Heart (tissue), 3 donors: ENCODE results near the gene TIGIT.

DNA sequence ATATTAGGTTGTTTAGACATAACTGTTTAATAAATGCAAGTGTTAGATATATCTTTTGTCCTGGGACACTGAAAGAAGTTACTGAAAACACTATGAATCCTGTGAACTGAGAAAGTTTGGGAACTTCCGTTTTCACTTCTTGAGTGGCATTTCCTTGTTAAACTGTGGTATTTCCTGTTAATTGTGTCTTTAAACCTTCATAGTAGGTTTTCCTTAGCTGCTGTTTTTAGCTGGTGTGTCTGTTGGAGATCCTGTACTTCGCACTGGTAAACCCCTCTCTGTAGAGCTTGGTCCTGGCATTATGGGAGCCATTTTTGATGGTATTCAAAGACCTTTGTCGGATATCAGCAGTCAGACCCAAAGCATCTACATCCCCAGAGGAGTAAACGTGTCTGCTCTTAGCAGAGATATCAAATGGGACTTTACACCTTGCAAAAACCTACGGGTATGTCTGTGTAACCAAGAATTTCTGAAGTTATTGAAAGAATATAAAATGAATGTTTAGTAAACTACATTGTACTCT lies 37.2 kb downstream of the ATP6V1A start:
- RAMPAGE, long total RNA, 2 experiments: no peak in any of the 2 experiments

GRCh38 chr3:114226363-114226761 lies 11.0 kb downstream of the ZNF80 start:
- RAMPAGE, long total RNA, 2 experiments: no peak in any of the 2 experiments

DNA sequence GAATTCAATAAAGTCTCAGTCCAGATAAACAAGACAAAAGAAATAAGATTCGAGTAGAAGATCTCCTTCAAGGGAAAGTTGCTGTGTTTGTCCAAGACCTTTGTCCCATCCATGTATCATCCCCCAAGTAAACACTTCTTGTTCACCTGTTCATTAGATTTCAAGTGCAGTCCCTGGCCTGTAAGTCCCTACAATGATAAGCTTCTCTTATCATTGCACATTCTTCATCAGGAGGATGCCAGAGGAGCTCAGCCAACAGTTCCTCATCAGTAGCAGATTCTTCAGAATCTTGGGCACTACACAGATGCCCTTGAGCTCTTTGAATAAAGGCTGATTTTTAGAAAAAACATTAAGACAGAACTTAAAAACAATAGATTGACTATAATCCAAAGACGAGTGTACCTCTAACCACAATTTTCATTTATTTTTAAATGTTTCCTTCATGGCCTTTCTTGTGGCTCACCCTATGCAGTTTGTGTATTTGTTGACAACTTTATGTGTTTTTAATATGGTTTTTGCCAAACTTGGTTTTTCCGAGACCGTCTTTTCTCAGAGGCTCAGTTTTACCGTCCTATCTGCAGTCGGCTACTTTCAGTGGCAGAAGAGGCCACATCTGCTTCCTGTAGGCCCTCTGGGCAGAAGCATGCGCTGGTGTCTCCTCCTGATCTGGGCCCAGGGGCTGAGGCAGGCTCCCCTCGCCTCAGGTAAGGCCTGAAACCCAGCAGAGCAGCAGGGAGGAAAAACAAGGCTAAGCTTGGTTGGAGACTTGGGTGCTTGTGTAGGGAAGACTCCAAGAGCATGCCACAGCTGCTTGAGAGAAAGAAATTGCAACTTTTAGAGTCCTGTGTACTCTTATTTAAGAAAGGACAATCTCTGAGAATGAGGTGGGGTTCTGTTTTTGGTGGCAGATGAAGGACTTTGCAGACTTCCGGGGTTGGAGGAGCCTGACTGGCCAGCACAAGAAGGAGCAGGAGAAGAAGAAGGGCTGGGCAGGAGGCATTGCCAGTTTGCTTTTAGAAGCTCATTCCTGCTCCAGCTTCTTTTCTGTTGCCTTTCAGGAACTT lies at the start of gene TIGIT:
TSS of gene TIGIT (plus strand) at position 610 of the 1,064 bp plus-strand sequence.
- RAMPAGE, long total RNA, 2 experiments: no peak in any of the 2 experiments

GRCh38 chr3:114297959-114298389 lies 4.1 kb downstream of the TIGIT start:
- RAMPAGE, long total RNA, 2 experiments: no peak in any of the 2 experiments

DNA sequence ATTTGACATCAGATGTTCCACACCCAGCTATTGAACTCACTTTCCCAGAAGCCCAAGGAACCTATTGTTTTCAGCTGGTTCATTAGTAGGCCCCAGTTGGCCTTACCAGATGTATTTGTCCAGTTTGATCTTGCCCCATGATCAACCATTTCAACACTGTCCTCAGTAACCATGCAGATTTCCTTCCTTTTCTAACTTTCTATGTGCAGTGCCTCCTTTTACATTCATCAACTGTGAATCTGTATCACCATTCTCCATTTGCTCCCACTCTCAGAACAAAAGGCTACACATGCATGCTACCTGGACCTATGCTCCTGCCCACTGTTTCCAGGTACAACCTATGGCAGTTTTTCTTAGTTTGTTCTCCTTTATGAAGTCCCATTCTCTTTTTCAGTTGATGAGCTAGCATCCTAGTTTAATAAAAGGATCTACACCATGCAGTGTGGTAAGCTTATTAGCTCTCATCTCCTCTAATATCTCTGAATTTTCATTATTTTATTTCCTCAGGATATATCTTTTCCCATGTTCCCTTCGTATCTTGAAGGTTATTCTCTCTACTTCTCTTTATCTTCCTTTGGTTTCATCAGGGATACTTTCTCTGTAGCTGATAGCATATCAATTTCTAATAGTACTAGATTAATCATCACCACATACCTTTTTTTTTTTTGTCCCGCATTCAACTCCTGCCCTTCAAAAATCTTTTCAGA lies 103.2 kb downstream of the TIGIT start:
- RAMPAGE, long total RNA, 2 experiments: no peak in any of the 2 experiments

- RAMPAGE, long total RNA, 2 experiments: no peak in any of the 2 experiments
Measured at GRCh38 chr3:114440604-114441215, 146.9 kb downstream of the TIGIT start.

GRCh38 chr3:114623228-114623621 lies 329.4 kb downstream of the TIGIT start:
- RAMPAGE, long total RNA, 2 experiments: no peak in any of the 2 experiments

DNA sequence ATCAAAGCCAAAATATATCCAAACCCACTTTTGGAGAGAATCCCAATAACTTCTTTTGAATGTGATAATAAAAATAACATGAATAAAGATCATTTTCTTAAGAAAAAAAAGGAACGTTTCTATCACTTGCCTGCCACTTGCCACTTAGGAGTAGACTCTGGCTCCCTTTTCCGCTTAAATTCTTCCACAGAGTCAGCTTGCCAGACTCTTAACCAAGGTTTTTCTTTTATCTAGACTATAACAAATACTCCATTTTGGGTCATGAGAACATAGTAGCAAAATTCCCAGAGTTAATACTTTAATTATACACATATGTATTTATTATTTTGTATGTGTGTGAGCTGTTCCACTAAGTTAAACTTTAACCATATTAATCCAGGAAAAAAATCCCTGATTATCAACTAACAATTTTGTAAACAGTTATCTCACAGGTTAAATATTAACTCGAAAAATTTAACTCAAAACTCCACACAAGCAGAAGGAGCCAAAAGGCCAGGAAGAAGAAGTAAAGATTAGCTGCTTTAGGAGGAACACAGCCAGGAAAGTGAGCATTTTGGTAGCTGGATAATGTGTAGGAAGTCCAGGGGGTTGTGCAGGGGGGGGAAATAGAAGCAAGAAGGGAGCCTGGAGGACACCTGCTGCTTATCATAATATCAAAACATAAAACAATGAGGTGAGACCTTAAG lies 424.9 kb downstream of the TIGIT start:
- RAMPAGE, long total RNA, 2 experiments: no peak in any of the 2 experiments

GRCh38 chr3:114781917-114782434 lies 365.1 kb downstream of the ZBTB20 start:
- RAMPAGE, long total RNA, 2 experiments: no peak in any of the 2 experiments

DNA sequence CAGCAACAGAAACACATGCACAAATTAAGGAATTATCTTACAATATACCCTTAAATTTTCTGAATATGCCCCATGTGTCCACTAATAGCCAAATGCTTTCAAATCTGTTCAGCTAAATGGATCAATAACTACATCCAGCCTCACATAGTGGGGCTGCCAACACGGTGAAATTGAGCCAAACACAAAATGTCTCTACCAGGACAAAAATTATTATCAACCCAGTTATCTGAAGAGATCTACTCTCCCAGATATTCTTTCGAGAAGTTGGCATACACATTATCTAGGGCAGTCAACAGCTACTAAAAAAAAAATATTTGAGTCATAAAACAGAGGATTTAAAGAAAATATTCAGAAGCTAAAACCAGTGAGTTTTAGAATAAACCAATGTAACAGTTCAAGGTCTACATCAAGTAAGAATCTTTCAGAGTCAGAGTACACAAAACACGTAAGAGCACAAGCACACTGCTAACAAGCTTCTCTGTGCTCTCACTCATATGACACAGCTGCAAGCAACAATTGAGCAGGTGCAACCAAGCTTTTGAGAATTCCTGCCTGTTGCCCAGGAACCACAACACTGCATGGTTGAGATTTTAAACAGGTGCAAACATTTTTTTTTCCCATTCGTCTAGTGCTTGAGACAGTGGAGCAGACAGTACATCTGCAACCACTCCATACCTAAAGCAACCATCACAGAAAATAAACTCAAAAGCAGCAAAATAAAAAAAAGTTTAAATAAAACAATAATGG lies 247.7 kb downstream of the ZBTB20 start:
- RAMPAGE, long total RNA, 2 experiments: no peak in any of the 2 experiments

DNA sequence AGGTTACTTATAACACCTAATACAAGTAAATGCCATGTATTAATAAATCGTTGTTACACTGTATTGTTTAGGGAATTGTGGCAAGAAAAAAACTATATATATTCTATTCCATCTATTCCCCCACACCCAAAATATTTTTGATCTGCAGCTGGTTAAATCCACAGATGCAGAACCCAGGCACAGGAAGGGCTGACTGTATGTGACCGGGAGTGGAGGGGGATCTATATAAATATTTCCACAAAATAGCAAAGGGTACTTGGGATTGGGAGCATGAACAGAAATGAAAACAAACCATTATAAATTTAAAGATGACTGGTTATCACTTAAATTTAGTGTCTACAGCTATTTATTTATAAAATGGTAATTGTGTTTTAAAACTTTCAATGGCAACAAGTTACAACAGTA lies 1.6 kb downstream of the ZBTB20 start:
- RAMPAGE, long total RNA, 2 experiments: no peak in any of the 2 experiments

GRCh38 chr3:115147375-115147749 lies 274 bp upstream of the ZBTB20 start:
- RAMPAGE, long total RNA, 2 experiments: no peak in any of the 2 experiments

GRCh38 chr3:115187100-115187427 lies 40.0 kb upstream of the ZBTB20 start:
- RAMPAGE, long total RNA, 2 experiments: no peak in any of the 2 experiments

DNA sequence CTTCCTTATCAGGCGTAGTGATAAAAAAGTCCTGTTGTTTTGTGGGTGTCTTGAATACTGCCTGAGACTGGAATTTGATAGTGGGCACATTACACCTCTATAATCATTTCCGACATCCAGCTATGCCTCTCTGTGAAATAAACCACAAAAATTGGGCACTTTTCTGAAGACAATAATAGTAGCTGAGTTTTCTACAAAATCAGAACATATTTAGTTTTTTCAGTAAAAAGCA lies 1059.8 kb upstream of the LSAMP start:
- RAMPAGE, long total RNA, 2 experiments: no peak in any of the 2 experiments

DNA sequence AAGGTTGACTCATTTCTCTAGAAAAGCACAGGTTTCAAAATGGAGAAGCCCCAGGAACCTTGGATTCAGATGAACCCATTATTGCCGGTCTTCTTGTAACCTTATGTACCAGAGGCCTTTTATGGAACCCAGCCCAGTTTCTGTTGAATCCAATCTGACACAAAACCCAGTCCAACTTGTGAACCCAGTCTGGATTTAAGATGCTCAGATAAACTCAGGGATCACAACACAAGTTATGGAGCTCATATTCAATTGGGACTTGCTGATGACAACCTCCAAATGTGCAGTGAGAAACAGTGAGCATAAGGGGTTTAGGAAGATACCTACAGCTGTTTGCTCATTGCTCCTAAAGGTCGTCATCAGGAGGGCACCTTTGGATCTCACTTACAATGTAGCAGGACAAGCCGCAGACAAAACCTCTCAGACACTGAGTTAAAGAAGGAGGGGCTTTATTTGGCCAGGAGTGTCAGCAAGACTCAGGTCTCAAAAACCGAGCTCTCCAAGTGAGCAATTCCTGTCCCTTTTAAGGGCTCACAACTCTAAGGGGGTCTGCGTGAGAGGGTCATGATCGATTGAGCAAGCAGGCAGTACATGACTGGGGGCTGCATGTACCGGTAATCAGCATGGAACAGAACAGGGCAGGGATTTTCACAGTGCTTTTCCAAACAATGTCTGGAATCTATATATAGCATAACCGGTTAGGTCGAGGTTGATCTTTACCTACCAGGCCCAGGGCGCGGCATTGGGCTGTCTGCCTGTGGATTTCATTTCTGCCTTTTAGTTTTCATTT lies 16.7 kb upstream of the B4GALT4 start:
- RAMPAGE, long total RNA, 2 experiments: no peak in any of the 2 experiments

- RAMPAGE, long total RNA, 2 experiments: no peak in any of the 2 experiments
Measured at GRCh38 chr3:119323751-119324294, 29.6 kb downstream of the ARHGAP31 start.

DNA sequence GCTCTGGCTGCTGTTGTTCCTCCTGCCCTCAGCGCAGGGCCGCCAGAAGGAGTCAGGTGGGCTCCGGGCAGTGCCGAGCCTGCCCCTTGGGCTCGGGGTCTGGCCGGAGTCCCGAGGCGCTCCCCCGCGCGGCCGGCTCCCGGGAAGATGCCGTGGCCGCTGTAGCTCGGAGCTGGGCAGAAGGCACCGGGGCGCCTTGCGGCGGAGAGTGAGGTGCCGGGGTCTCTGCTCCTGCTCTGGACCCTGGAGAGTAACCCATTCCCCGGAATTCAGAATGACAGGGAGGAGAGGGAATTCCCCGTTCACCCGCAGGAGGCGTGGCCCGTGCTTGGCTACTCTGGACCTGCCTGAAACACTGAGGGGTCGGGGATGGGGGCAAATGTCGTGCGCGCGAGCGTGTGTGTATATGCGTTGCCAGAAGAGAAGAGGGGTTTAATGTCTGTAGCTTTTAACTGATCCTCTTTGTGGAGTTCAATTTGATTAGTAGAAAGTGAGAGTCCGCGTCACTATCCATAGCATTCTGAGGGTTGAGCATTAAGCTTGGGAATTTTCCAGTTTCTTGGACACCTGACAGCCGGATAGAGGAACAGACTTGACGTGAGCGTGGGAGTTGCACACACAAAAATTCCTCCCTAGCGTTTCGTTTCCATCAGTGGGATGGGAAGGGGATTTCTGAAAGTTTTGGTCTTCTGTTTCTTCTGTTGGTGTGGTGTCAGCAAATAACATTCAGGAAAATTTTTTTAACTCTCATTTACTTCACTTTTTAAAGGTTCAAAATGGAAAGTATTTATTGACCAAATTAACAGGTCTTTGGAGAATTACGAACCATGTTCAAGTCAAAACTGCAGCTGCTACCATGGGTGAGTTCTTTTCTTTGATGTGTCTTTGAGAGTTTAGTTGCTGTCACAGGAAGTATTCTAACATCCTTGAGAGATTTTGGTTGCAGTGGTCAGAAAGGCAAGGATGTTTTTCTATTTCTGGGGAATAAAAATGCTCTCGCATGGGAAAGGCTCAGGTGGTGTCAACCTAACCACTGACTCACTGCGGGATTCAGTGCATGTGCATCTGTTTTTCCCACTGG lies 628 bp downstream of the POGLUT1 start:
- RAMPAGE, long total RNA, 2 experiments: no peak in any of the 2 experiments

GRCh38 chr3:119636160-119636705 lies 24.2 kb downstream of the POPDC2 start:
- RAMPAGE, long total RNA, 2 experiments: no peak in any of the 2 experiments

- RAMPAGE, long total RNA, 2 experiments: no peak in any of the 2 experiments
Measured at GRCh38 chr3:119637554-119638421, 22.6 kb downstream of the POPDC2 start.

DNA sequence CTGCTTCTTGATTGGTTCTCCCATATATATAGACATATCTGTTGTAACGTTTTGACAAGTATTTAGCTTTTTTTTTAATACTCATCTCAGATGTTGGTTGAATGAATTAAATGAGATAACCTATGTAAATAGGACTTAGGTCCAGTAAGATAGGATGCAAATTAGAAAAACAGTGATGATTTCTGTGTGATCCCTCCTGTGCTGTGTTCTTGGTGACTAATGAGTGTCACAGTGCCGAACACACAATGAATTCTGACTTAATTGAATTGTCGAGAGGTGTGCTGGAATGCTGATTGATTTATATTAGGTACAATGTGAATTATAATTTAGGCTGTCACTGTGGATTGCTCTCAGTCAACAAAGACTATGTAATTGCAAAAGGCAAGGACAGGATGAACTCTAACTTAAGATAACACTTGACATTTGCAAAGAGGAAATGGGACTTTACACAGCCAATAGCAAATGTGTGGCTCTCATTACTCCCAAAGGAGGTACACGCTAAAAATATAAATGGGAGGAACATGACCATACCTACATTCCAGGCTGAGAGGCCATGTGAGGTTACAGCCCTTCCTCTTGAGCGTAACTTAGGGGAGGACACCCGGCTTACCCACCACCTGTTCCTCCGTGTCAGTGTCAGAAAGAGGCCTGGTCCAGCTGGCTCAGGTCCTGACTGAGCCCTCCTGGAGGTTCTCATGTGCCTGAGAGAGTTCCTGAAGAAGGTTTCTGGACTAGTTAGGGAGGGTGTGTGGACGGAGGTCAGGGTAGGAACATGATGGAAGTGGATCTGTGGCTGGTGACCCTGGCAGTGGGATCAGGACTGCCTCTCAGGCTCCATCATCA lies 8.2 kb downstream of the POPDC2 start:
- RAMPAGE, long total RNA, 2 experiments: no peak in any of the 2 experiments